Kidney (tissue), 2 donors: ENCODE measurements around a stretch of chr11.

- PRO-cap: no peak
- RRBS: no CpG with 5 or more reads among the region's 8 CpGs
Measured at GRCh38 chr11:44627694-44628525, 62.4 kb downstream of the CD82 start.

DNA sequence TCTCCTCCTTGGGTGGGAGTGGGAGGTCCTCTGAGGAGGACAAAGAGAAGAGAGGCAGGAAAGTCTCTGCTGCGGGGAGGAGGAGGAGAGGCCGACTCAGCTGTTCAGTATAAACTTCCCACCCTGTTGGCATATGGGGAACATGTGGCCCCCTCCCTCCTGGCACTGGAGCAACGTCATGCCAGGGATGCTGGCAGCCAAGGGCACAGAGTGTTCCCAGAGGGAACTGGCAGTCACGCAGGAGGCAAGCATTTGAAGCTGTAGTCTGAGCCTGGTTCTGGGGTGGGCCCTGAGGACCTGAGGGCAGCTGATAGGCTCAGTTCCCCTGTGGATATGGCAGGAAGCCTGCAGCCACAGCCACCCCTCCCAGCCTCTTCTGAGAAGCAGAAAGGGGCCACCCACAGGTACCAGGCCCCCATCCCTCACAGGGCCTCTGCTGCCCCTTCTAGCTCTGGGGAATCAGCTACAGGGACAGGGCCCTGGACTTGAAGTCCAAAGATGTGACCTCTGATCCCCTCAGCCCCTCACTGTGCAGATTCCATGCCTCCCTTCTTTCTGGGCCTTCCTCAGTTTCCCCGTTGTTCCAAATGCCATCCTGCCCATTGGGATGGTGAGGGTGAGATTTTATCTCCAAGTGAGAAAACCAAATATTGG is 67.0 kb upstream of the TSPAN18 start:
- PRO-cap: no peak
- RRBS: no CpG with 5 or more reads among the region's 5 CpGs

DNA sequence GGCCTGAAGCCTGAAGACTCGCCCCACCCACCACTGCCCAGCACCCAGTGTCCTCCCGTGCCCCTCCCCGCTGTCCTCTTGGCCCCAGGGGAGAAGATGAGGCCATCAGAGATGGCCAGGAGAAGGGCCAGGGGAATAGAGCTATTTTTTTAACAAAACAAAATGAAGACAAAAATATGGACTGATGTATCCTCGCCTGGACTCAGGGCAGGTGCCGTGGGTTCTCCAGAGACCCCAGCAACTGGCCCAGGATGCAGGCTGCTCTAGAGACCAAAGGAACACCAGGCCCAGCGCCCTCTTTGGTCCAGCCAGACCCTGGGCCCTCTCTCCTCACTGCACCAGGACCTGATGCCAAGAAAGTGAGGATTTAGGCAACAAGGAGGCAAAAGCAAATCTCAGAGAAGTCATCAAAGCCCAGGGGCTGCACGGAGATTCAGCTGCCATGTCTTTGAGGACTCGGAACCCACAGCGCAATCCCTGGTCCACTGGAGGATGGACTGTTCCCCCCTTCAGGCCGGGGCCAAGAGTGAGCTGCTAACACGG is 21.4 kb downstream of the TP53I11 start:
- PRO-cap: no peak
- RRBS: no CpG with 5 or more reads among the region's 11 CpGs

DNA sequence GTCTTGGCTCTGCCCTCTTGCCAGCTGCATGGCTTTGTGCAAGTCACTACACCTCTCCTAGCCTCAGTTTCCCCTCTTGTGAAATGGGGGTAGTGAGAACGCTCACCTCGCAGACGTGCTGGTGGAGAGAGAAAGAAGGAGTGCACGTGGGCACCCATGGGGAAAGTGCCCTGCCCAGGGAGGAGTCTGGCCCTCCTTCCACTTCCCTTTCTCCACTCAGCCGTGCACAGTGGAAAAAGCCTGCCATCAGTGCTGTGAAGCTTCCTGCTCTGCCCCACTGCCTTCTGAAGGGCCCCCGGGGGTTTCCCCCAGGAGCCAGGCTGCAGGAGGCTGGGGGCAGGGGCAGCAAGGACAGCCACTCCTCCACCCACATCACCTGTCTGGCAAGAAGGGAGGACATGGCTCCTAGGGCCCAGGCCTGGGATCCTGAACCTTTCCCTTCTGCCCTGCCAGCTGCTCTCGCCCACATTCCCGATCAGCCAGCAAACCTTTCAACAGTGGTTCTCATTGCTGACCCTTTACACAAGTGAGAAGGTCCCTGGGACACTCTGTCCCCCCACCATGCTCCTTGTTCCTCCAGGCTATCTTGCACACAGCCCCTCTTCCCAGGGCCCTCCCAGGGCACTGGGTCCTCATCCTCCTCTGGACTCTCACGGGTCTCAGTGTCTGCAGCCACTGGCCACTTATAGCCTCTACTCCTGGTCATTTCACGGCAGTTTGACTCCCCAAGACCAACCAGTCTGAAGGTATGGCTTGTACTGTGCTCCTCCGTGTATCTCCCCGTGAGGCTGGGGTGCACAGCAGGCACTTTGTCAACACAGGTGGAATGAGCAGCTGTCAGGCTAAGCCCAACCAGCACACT is 7.4 kb downstream of the TP53I11 start:
- PRO-cap: no peak
- RRBS: no CpG with 5 or more reads among the region's 12 CpGs

DNA sequence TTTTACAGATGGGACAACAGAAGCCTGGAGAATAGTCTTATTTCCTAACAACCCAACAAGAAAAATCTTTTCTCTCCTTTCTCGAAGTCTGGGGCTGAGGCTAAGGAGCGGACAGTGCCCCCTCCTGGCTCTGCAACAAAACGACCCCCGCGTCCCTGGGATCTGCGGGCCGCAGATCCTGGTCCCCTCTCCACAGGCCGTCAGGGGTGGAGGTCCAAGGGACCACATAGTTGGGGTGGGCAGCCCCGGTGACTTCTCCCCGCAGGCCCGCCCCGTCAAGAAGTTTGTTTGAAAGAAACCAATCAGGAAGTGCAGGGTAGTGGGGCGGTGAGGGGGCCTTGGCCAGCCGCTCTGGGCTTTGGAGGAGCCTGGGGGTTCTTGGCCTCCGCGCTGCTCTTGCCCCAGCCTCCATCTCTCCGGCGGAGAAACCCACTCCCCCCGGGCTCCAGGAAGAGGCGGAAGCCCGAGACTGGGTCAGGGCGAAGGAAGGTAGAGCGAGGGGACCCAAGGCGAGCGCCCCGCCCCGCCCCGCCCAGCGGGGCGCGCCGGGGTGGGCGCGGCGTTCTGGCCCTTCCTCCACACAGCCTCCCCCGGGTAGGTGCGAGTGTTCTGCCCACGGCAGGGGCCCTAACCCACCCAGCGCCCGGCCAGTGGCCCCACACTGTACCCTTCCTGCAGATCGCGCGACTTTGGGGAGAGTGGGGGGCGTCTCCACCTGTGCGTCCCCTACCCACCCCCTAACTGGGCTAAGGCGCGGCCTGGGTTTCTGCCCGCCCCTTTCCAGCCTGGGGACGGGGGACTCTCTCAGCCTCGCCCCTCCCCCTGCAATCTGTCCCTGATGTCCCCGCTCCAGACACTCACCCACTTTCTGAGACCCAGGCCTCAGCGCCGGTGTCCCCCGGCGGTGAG is 1.3 kb downstream of the TP53I11 start:
- PRO-cap: unidirectional peak, plus-strand start at position 832 of the sequence
- RRBS: 3% methylated on average over 19 of the region's 55 CpGs

GRCh38 chr11:44956742-44957418 is 6.2 kb upstream of the TP53I11 start:
- PRO-cap: no peak
- RRBS: 23% methylated on average over 8 of the region's 32 CpGs

DNA sequence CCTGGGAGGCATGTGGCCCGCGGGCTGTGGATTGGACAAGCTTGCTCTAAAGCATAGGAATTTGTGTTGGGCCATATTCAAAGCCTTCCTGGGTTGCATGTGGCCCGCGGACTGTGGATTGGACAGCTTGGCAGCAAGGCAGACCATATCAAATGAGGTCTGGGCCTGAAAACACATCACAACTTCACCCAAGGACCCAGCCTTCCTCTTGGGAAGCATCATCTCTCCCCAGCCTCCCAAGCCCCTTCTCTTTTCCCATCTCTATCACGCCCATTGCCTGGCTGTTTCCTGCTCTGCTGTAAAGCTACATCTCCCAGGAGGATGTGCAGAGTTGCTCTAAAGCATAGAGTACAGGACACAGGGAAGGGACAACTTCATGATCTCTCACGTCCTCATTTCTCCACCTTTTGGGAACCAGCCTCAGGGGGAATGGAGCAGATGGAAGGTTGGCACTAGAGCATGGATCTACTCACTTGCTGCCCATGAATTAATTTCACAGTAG is 77.8 kb upstream of the TP53I11 start:
- PRO-cap: no peak
- RRBS: no CpG with 5 or more reads among the region's 6 CpGs

GRCh38 chr11:45102831-45103279 is 43.6 kb upstream of the PRDM11 start:
- PRO-cap: no peak
- RRBS: no CpG with 5 or more reads among the region's 6 CpGs

DNA sequence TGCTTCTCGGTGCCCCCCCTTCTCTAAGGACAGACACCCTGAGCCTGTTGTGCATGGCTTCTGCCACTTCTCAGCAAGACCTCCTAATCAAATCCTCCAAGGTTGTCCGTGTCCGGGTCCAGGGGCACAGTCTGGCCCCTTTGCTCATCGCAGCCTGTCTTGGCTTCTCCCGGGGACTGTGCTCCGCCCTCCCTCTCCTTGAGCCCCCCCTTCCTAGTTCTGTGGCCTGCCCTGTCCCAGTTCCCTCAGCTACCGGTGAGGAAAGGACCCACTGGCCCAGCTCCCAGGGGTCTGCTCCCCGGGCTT is 12.3 kb downstream of the PRDM11 start:
- PRO-cap: no peak
- RRBS: 47% methylated on average over 6 of the region's 8 CpGs

- PRO-cap: no peak
- RRBS: no CpG with 5 or more reads among the region's 23 CpGs
Measured at GRCh38 chr11:45213006-45213744, 66.7 kb downstream of the PRDM11 start.

DNA sequence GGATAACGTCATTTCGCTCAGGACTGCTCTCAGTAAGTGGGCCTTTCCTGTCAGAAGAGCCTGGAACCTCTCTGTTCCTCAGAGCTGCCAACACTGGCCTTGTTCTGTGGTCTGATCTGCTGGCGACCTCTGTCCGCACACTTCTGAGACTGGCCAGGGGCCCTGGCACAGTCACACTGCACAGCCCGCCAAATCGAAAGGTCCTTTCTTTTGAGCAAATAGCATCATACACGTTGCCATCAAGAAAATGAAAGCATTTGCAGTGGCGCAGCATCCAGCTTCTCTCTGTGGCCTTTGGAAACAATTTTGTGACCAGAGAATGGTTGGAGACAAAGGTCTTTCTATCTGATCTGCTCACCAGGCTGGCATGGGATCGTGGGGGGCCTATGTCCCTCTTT is 80.1 kb upstream of the SYT13 start:
- PRO-cap: no peak
- RRBS: no CpG with 5 or more reads among the region's 9 CpGs

DNA sequence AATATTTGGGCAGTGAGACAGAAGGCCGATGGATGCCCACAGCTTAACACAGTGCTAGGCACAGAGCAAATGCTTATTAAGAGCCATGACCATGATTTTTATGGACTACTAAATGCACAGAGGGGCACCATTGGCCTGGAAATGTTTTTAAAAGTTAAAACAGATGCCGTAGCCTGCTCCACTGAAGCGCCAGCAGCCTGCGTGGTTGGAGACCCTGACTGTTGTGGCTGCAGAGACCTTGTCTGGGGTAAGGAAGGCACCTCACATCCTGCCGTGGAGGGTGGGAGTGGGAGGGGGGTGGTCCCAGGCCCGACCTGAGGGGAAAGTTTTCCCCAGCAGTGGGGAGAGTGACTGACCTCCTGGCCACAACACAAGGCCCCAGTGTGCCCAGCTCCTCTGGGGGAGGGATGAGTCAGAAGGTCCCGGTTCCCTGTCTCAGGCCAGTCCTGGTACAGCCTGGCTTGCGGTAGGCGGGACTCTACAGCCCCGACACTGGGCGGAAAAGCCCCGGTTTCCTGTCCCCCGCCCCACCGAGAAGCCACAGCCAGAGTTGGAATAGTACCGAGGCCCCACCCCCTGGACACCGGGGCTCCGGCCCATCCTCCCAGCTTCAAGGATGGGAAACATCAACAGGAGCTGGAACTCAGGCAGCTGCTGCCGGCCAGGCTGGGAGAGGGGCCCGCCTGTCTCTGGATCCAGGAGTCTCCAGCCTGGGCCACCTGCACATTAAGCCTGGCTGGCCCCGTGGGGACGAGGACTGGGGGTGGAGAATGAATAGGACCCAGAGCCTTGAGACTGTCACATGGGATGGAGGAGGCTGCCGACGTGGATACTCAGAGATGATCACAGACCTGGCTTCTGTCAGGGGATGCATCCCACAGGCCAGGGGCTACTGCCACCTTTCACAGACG is 6.9 kb downstream of the CHST1 start:
- PRO-cap: no peak
- RRBS: 8% methylated on average over 10 of the region's 24 CpGs

DNA sequence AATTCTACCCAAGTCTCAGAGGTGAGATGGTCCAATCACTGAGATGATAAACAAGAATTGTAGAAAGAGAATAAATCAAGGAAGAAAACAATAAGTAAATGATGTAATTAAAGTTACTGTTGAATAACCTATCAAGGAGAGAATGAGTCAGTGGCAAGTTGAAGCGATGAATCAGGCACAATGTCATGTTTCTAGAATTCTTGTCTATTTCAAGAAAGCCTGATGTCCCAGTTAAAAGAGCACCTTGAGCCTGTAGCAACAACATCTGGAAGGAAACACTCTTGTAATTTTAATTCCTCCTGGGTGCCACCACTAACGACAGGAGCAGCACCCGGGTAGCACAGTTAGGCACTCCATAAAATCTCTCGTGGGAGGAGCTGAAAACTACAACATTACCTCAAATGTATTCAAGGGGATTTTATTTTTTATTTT is 67.9 kb upstream of the SLC35C1 start:
- PRO-cap: no peak
- RRBS: no CpG with 5 or more reads among the region's 4 CpGs

DNA sequence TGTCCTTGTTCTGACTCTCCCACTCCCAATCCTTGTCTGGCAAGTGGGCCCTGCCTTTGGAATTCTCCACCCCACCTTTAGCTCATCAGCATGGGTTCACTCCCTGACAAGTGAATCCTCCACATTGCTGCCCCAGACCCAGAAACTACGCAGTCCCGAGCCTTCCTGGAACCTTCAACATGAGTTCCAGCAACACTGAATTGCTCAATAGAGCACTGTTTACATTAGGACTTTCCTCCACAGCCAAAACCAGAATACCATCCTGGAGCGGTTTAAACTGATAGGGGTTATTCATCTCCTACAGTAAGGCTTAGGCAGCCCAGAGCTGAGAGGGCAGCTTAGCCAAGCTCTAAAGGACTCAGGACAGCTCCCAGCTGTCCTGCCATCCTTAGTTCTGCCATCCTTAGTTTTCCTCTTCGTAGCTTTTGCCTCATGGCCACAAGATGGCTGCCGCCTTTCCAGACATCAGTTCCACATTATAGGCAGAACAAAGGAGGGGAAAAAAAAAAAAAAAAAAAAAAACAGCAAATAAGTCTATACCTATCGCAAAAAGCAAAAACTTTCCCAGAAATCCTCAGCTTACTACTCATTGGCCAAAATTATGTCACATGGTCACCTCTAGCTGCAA is 5.8 kb upstream of the SLC35C1 start:
- PRO-cap: no peak
- RRBS: no CpG with 5 or more reads among the region's 6 CpGs

GRCh38 chr11:45871737-45872585 is 13.5 kb upstream of the MAPK8IP1 start:
- PRO-cap: no peak
- RRBS: no CpG with 5 or more reads among the region's 10 CpGs

DNA sequence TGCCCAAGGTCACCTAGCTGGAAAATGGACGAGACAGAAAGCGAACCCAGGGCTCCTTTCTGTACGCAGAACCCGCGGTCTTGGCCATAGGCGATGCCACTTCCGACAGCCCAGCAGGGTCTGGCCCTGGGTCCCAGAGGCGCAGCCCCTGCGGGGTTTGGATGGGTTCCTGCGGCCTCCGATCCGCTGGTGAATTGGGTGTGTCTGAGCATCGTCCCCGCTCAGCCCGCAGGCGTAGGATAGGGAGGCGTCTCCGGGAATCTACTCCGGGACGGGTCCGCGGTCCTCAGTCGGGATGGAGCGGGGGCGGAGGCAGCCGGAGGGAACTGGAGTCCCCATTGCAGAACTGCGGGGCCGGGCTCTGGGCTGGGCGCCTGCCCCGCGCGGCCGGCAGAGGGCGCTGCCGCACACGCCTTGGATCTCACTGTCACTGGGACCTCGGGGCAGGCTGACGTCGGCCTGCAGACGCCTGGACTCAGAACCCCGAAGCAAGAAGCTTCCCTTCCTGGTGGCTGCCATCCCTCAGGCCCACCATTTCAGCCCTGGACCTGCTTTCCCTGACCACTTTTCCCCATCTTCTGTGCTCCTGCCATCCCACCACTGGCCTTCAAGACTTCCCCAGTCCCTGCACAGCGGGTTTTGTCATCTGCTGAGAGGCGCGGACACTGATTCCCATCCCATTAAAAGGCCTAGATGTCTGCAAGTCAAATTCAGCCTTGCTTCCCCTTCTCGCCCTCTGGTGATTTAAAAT is 38.4 kb upstream of the CREB3L1 start:
- PRO-cap: bidirectional peak, plus-strand start at position 464 of the sequence, minus-strand start at position 328 of the sequence
- RRBS: 2% methylated on average over 8 of the region's 45 CpGs

DNA sequence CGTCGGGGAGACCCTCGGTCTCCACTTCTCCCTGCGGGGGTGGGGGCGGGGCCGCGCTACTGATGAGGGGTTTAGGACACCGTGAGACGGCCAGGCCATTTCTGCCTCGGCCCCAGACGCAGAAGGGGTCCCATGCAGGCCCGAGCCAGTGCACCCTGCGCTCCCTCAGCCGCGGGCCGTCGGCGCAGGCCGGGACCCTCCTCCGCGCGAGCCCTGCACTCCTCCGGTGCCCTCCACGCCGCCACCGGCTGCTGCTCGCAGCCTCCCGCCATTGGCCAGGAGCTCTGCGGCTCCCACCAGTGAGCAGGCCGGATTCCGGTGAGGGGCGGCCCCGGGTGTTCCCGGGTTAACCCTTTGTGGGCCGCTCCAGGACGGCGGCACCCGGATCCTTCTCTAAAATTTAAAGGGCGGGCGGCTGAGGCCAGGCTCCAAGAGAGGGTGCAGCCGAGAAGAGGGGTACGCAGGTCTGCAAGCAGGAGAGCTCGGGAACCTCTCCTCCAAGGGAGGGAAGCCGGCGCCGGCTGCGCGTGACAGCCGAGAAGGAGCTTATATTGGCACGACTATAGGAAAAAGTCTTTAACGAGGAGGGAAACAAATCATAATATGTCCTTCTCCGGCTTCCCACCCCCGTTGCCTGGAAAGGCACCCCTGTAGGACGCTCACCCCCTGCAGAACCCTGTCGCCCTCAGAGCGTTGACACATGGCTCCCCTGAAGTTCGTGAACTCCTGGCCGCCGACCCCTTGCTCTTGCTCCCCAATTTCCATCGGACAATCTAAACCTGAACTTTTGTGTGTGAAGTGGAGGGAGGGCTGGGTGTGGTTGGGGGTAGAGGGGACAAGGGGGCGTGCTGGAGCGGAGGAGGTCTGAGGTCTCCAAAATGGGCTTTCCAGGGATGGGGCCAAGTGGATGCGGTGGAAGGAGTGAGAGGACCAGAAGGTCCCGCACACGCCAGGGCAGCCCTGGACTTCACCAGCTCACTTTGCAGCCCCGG is 18.2 kb downstream of the CREB3L1 start:
- PRO-cap: bidirectional peak, plus-strand start at position 302 of the sequence, minus-strand start at position 246 of the sequence
- RRBS: 2% methylated on average over 17 of the region's 66 CpGs

GRCh38 chr11:46312115-46313029 is 34.9 kb upstream of the DGKZ start:
- PRO-cap: no peak
- RRBS: no CpG with 5 or more reads among the region's 8 CpGs

GRCh38 chr11:46389424-46389840 is 2.1 kb downstream of the CHRM4 start:
- PRO-cap: no peak
- RRBS: 2% methylated on average over 21 of the region's 47 CpGs

DNA sequence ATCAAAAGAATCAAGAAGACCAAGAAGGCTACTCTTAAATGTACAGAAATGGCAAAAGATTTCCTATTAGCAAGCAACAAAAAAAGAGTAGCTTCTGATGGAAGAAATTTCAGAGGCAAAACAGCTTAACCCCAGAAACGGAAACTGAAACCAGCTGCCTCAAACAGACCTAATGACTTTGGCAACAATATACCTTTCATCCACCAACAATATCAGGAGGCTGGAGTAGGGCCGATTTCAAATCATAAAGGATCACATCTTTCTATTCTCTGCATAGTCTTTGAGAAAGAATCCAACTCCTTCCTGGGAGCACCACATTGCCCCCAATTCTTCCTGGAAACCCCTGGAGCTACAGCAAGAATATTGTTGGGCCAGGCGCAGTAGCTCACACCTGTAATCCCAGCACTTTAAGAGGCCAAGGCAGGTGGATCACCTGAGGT is 33.1 kb downstream of the AMBRA1 start:
- PRO-cap: no peak
- RRBS: no CpG with 5 or more reads among the region's 3 CpGs